Measurements from ENCODE around the gene PRKAA2.

DNA sequence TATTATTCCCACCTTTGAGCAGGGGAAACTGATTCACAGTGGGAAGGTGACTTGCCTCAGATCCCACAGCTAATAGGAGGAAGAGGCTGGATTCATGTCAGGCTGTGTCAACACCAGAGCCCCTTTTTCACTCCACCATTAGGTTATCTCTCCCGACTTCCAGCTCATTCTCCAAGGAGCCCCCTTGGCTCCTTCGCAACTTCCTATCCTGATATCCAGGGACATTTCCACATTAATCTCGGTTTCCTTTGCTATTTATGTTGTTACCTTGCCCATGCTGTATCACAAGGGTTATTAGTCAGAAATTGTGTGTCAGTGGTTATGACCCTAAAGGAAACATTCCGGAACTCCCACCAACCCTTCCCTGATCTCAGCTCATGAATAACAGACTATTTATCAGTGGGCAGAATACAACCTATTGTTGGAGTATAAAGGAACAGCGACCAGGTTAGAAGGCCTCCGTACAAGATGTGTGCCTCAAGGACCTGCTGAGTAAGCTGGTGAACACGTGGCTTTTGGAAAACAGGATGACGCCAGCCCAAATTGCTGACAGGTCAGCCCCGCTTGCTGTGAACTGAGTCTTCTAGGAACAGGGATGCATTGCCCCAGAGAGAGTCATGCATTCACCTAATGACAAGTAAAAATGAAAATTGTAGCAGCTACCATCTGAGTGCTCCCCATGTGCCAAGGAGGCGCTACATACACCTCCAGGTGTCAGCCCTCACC, 121.5 kb downstream of the PLPP3 start:
- RRBS, result no CpG with 5 or more reads among the region's 10 CpGs

GRCh38 chr1:56524000-56524715, 55.2 kb downstream of the PLPP3 start:
- RRBS, result no CpG with 5 or more reads among the region's 13 CpGs

GRCh38 chr1:56529246-56529602, 50.1 kb downstream of the PLPP3 start:
- RRBS, result no CpG with 5 or more reads among the region's 3 CpGs

GRCh38 chr1:56544007-56544485, 35.3 kb downstream of the PLPP3 start:
- RRBS, result no CpG with 5 or more reads among the region's 1 CpG

GRCh38 chr1:56547955-56548988, 31.1 kb downstream of the PLPP3 start:
- RRBS, result no CpG with 5 or more reads among the region's 3 CpGs

DNA sequence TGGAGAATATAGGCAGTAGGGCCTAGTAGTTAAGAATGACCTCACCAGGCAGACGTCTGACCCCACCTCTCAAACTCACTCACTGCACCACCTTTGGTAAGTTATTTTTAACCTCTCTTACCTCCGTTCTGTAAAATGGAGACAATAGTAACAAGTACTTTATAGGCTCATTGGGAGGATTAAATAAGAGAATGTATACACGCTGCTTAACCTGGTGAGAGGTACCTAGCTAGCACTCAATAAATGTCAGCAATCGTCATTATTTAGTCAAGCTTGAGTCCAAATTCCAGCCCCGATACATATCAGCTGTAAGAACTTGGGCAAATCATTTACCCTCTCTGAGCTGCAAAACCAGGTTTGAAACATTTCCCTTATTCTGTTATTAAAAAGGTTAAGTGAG, 13.1 kb downstream of the PLPP3 start:
- RRBS, result no CpG with 5 or more reads among the region's 5 CpGs

DNA sequence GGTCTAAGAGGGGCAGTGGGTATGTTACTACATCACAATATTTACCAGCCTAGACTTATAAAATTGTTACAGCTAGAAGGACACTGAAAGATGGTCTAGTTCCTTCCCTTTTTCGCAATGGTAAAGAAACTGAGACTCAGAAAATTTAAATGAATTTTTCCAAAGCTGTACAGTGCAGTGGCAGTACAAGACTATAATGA, 4.6 kb downstream of the PLPP3 start:
- RRBS, result no CpG with 5 or more reads among the region's 1 CpG

DNA sequence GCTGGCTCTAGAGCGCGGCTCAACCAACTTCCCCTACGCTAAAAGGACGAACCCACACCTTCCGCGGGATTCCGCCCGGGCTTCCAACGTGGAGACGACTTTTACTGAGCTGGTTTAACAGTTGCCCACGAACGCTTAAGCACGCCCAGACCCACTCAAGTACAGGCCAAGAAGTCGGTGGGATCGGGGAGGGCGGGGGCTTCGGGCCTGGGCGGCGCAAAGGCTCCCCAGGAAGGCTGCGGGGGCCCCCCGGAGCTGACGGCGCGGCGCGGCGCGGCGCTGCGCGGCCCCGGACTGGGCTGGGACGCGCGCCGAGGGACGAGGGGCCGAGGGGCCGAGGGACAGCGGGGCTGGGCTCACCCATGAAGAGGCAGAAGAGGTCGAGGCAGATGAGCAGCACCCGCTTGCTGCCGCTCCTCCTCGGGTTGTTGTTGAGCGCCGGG, 824 bp downstream of the PLPP3 start:
- RRBS, result 2% methylated on average over 12 of the region's 46 CpGs

GRCh38 chr1:56644921-56645984, at the start of gene PRKAA2:
Gene PRKAA2 (plus strand): TSS chr1:56645314.
- RRBS, result 41% methylated on average over 30 of the region's 118 CpGs

DNA sequence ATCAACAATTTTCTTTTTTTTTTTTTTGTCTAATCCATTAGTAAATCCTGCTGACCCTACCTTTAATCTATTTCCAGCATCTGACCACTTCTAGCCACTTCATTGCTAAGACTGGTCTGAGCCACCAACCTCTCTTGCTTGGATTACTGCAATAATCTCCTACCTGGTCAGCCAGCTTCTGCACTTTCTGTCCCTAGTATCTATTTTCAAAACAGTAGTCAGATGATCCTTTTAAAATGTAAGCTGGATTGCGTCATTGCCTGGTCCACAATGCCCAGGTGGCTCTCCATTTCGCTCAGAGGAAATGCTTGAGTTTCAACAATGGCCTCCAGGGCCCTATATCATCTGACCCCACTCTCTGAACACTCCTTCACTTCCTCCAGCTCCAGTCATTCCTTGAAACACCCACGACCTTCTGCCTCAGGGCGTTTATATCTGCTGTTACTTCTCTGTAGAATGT, 2.3 kb downstream of the FYB2 start:
- RRBS, result no CpG with 5 or more reads among the region's 4 CpGs

DNA sequence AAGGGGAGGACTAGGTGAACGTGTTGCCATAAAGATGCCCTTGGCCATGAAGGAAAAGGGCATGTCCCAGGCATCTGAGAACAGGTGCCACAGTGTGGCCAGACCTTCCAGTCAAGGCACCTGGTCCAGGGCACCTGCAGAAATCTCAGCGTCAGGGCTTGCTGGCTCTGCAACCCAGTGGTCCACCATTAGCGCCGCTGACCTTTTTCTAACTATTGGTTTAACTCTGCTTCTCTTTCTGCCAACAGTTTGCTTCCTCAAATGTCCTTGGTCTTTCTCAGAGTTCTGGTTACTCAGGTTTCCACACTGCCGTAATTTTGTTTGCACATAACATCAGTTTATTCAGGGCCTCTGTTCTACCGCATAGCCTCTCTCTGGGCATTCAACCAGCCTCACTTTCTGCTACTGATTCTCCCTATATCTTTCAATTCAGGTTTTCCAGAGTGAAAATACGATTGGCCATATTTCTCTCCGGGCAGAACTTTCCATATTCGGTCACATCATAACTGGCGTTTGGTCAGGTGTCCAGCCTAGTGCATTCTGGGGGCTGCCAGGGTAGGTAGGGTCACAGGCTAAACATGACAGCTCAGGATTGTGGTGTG, 16.5 kb upstream of the FYB2 start:
- RRBS, result no CpG with 5 or more reads among the region's 10 CpGs

DNA sequence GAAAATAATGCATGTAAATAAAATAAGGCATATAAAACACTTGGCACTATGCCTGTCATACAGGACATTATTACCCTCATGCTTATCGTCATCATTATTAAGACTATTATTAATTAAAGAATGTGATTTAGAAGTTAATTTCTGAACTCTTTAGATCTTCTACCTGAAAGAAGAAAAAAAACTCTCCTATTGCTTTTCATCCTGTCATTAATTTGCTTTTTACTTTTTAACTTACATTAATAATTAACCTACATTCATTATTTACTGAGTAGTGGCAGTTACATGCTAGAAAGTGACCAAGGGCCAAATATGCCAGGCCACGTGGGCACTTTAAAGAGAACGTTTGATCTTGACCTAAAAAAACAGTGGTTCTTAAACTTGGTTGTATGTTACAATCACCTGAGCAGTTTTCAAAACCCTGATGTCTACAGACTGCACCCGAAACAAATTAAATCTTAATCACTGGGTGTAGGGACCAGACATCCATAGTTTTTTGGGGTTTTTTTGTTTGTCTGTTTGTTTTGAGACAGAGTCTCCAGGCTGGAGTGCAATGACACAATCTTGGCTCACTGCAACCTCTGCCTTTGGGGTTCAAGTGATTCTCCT, 46.1 kb downstream of the C8B start:
- RRBS, result no CpG with 5 or more reads among the region's 4 CpGs

GRCh38 chr1:57421965-57423024, 1.6 kb downstream of the DAB1 start:
- RRBS, result 23% methylated on average over 24 of the region's 66 CpGs

- RRBS, result no CpG with 5 or more reads among the region's 6 CpGs
These were observed 113.8 kb downstream of the OMA1 start for GRCh38 chr1:58432778-58433095.

DNA sequence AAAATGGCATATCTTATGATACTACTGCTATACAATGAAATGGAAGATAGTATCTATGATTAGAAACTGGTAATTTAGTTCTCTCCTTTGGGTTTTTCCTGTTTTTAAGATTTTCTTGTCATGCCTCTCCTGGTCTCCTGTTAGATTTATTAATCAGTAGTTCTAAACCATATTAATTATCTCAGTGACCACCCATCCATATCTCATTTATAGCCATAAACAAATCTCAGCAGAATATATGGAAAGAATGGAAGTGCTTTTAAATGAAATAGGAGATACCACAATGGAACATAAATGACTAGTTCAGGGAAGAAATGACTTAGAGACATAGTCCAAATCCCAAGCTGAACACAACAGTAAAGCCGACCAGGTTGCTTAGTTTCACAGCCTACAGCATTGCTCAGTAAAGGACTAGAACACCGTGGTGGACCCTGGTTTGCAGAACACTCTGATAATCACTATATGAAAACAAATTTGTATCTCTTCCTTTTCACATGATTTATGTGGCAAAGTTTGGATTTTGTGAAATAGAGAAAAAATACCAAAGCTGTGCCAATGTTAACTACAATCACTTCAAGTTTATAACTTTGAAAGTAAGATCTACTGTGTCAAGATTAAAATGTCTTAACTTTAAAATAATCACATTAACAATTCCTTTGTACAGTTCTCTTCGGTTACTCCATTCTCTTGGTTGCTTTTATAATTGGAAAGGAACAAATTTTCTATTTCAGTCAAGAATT, 40.3 kb downstream of the MYSM1 start:
- RRBS, result no CpG with 5 or more reads among the region's 3 CpGs

- RRBS, result no CpG with 5 or more reads among the region's 9 CpGs
These were observed 30.6 kb downstream of the JUN start for GRCh38 chr1:58753102-58753751.

GRCh38 chr1:58782598-58782724, 1.4 kb downstream of the JUN start:
- RRBS, result 7% methylated on average over 5 of the region's 16 CpGs

GRCh38 chr1:58881319-58881832, 97.5 kb upstream of the JUN start:
- RRBS, result no CpG with 5 or more reads among the region's 5 CpGs

DNA sequence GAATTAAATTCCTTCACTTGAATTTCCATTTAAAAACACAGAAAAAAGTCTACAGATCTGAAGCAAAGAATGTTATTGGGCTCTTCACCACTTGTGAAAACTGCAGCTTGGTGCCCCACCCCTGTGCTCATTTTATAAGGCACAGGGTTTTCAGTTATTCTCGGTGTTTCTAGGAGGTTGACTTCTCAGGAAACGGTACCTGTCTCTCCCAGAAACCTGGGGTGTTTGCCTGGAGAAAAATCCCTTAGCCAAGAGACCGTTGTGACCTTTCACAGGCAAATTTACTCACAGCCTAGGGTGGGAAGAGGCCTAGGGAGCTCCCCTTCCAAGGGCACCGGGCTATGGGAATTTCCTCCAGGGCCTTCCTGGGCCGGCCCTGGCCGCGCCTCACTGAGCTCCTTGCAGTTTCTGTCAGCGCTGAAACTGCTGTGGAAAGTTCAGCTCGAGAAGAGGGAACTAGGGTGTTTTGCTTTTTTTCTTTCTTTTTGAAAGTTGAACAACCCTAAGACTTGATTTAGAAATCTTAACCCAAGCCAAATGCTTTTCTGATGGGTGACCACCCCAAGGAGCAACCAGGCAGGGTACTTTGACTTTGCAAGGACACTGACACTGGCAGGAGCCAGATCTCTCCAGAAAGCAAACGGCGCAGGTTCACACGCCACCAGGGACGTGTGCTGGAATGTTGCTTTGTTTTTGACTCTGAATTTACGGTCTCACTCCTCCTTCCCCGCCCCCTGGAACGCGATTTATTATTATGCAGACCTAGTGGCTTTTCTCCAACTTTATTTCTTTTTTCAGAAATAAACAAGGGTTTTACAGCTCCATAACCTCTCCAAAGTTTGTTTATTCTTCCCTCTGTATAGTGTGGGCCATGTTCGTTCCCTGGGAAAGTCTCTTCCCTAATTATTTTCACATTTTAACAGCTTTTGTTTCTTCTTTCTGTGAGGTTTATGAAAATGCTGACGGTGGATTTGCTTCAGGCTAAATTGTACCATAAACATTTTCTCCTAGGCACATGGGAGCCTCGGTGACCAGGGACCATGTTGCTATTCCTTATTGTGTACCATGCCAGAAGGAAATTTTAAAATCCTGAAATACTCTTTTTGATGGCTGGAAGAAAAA, 229.6 kb upstream of the JUN start:
- RRBS, result no CpG with 5 or more reads among the region's 20 CpGs

GRCh38 chr1:59043541-59043988, 253.3 kb upstream of the FGGY start:
- RRBS, result no CpG with 5 or more reads among the region's 5 CpGs